Mesenchymal stem cell of the bone marrow (primary cell): ENCODE results near the genes SPI1 and FAM180B.

DNA sequence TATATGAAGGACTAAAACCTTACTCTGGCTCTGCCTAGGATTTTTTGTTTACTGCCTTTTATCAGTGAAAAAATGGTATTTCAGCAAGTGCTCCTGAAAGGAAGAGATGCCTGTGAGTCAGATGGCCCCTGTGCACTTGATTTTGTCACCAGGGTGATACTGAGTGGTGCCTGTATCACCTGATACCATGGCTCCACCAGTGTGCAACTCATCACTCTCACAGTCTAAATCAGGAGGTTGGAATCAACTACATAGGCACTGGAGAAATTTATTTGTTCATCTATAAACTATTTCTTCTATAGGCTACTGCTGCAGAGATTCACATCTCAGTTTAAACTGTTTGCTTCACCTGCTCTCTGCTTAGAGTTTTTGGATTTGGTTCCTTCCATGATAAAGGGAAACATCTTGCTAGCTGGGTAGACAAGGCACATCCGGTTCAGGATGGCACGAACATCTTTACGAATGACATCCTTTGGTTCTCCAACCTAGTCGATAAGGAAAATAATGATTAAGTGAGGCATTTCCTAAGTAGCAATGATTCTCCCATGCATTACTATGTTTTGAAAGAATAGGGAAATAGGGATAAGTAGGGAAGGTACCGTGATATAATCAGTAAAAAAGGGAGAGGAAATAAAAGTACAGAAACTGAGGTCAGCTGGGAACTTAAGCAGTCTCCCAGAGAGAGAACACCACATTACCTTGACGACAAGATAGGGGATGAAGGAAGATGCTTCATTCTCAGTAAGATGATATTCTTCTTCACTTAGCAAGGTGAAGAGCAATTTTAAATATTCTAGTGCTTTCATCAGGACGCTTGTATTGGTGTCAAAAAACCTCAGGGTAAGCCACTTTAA, 43.5 kb downstream of the F2 start:
- CAGE, long polyA plus RNA, result no peak

GRCh38 chr11:46857042-46858120, 11.3 kb upstream of the CKAP5 start:
- CAGE, long polyA plus RNA, result no peak

DNA sequence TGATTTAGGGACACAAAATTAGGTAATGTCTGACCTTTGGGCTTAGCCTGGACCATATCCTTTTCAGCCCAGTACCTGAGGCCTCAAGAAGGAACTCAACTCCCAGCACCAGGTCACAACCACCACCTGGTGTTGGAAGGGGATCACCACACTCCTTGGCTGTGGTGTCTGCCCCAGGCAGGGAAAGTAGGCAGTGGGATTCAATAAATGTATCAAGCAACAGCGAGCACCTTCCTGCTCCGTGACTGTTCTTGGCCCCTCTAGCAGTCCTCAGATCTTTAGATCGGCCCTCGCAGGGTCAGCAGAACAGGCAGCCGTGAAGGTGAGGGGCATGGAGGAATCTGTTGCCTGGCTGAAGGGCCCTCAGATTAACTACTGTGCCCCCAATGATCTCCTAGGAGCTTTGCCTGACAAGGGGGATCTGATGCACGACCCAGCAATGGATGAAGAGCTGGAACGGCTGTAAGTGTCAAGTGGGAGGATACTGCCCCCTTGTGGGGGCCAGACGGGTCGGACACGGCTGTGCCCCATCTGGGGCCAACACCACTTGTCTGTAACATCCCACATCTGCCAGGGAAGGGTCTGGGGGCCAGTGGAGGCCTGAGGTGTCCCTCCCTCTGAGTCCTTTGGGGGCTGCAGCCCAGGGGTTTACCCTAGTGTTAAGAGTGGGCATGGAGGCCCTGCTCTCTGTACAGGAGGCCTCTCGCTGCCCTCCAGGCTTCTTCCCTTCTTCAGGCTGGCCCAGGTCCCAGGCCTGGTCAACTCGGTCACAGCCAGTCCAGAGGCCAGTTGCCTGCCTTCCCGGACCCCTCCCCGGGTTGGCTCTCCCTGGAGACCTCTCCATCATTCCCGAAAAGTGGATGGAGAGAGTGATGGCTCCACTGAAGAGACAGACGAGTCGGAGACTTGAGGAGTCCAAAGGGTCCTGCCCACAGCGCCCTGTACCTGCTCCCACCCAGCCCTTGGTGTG, 15.7 kb downstream of the ARFGAP2 start:
- CAGE, long polyA plus RNA, result no peak

- CAGE, long polyA plus RNA, result no peak
Observed at GRCh38 chr11:47161699-47162294, 14.9 kb downstream of the ARFGAP2 start.

- CAGE, long polyA plus RNA, result no peak
Observed at GRCh38 chr11:47165586-47166390, 10.9 kb downstream of the ARFGAP2 start.

GRCh38 chr11:47184554-47185122, 1.6 kb downstream of the PACSIN3 start:
- CAGE, long polyA plus RNA, result no peak

DNA sequence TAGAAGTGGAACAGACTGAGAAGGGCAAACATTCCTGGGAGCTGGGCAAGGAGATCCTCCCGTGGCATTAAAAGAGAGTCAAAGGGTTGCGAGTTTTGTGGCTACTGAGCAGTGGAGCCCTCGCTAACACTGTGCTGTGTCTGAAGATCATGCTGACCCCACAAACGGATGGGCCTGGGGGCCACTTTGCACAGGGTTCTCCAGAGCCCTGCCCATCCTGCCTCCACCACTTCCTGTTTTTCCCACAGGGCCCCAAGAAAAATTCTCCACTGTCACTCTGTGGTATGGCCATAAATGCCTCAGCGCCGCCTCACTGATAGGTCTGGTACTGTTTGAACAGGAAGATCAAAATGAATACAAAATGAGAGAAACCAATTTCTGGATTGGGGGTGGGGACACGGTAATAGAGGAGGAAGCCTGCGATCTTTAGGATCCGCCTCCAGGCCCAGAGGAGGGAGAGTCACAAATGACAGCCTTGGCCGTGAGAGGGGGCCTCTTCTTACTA, 11.0 kb downstream of the NR1H3 start:
- CAGE, long polyA plus RNA, result no peak

DNA sequence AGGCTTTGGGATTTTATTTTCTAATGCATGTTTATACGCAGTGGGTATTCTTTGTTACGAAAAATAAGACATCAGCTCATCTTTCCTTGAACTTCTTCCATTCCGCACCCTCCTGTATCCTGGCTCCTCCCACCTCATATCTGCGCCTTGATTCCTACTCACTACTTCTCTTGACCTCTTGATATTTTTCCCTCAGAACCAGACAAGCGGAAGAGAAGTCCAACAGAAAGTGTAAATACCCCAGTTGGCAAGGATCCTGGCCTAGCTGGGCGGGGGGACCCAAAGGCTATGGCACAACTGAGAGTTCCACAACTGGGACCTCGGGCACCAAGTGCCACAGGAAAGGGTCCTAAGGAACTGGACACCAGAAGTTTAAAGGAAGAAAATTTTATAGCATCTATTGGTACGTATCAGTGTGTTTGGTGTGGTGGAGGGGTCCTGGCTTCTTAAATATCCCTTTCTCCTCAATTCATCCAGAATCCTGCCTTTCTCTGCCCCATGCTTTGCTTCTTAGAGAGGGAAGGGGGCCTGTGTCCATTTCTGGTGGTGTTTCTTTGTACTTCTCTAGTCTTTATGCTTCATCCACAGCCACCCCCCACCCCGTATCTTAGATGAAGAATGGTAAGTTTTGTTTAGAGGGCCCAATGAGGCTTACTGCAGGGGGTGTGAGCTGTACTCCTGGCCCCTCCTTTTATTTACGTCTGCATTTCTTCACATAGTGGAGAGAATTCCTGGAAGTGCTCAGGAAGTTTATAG, 32.8 kb downstream of the NR1H3 start:
- CAGE, long polyA plus RNA, result no peak

DNA sequence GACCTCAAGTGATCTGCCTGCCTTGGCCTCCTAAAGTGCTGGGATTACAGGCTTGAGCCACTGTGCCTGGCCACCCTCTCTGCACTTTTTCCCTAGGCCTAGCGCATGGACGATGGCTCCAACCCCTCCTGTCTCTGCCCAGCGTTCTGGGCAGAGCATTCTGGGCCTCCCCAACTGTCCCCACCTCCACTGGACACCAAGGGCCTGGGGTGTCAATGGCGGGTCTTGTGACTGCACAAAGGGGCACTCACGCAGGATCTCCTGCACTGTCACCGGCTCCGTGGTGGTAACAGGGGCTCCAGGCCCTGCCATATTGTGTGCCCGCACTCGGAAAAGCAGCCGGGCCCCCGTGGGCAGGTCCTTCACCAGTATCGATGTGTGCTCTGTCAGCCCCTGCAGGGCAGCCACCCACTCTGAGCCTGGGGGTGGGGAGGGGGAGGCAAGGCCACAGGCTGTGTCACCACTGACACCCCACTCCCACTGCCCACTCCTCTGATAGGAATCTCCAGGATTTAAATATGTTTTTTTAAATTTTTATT, 17.6 kb downstream of the MYBPC3 start:
- CAGE, long polyA plus RNA, result no peak

- CAGE, long polyA plus RNA, result no peak
Observed at GRCh38 chr11:47337226-47337971, 15.1 kb downstream of the MYBPC3 start.

GRCh38 chr11:47342254-47342831, 10.2 kb downstream of the MYBPC3 start:
- CAGE, long polyA plus RNA, result no peak

DNA sequence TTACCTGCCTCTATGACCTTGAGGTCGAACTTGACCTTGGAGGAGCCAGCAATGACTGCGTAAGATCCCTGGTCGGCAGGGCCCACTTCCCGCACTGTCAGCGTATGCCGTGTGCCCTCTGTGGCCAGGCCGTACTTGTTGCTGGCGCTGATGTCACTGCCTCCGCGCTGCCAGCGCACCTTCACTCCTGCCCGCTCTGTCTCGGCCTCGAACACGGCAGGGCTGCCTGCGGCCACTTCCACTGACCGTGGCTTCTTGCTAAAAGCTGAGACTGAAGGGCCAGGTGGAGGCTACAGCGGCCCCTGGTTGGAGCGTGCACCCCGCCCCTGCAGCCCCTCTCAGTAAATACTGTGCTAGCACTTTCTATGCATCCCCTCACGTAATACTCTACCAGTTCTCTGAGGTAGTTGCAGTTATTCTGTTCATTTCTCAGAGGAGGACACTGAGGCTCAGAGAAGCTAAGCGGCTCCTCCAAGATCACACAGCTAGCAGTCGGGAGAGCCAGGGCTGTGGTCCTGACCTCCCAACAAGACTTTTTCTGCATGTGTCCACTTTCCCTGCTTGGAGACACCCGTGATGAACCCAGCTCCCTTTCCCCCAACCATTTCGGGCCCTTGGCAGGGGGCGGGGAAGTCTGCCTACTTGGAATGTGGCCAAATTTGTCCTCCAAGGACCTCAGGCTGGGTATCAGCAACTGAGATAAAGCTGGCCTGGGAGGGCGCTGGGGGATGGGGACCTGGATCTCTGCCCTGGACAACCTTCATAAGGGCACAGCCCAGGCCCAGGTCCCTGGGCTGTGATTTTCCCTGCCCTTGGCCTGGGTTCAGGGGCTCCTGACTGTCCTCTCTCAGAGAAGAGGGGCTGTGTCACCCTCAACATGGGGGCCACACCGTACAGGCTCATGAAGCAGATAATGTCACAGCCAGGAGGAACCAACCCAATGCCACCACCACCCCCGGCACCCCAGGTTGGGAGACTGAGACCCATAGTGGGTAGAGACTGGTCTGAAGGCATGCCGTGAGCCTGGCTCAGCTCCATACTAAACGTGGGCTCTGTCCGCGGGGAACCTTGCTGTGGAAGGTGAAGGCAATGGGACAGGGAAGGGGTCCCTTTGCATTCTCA, 906 bp downstream of the MYBPC3 start:
- CAGE, long polyA plus RNA, result no peak

DNA sequence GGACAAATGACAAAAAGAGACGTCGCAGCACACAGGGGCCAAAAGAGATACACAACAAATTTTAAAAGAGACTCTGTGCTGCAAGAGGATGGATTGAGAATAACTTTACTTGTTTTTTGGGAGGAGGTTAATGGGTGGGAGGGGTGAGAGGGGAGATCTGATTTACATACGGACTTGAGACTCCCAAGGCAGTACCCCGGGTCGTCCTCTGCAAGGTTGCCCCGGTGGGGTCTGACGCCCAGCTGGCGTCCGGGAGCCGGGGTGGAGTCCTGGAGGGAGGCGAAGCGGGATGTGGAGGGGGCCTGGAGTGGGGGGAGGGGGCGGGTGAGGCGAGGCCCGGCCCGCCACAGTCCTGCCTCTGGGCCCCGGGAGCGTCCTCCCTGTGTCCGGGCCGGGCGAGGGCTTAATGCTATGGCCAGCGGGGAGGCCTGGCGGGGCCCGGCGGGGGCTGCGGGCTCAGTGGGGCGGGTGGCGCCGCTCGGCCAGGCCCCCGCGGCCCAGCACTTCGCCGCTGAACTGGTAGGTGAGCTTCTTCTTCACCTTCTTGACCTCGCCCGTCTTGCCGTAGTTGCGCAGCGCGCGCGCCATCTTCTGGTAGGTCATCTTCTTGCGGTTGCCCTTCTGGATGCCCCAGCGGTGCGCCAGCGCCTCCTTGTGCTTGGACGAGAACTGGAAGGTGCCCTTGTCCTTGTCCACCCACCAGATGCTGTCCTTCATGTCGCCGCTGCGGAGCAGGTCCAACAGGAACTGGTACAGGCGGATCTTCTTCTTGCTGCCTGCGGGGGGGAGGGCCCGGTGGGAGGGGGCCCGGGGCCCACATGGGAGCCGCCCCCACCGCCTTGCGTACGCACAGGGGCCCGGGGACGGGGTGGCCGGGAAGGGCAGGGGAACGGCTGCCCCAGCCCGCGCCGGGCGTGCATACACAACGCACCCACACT, 2.5 kb upstream of the MYBPC3 start:
- CAGE, long polyA plus RNA, result no peak

- CAGE, long polyA plus RNA, result no peak
Observed at GRCh38 chr11:47357260-47357805, 4.8 kb upstream of the MYBPC3 start.

- CAGE, long polyA plus RNA, result no peak
Observed at GRCh38 chr11:47378254-47379177, at the start of gene SPI1. SPI1 (minus strand) TSS chr11:47378547.

DNA sequence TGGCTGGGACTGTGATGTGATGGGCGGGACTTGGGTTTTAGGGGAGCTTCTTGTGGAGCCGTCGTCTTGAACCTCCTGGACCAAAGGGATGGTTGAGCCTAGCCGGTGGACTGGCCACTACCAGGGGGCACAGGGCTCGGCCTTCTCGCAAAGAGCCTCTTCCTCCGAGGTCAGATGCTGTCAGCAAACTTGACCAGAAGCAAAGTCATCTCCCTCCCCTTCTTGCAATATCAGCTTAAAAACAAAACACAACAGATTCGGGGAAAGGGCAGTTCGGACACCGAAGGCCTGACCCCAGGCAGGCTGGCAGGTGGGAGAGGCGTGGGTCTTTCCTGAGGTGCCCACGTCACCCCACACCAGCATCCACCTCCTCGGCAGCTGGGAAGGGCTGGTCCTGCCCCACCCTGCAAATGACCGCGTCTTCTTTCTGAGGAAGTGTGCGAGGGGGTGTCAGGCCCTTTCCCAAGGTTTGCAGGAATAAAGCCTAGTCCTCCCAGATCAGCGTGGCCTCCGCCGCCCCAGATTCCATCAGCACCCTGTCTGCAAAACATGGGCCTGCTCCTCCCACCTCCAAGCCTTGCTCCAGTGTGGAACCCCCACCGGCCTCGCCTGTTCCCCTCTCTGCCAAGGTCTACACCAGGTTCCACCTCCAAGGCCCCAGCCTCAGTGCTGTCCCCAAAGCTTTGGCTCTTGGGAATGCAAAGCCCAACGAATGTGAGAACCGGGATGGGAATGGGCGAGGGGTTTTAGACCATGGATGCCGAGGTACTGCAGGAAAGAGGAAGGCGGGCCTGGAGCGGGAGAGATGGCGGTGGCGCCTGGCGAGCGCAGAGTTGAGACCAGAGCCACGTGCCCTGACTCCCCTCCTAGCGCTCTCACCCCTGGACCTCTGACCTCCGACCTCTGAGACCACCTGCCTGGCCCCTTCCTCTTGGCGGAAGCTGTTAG, 14.4 kb upstream of the SLC39A13 start:
- CAGE, long polyA plus RNA, result no peak

DNA sequence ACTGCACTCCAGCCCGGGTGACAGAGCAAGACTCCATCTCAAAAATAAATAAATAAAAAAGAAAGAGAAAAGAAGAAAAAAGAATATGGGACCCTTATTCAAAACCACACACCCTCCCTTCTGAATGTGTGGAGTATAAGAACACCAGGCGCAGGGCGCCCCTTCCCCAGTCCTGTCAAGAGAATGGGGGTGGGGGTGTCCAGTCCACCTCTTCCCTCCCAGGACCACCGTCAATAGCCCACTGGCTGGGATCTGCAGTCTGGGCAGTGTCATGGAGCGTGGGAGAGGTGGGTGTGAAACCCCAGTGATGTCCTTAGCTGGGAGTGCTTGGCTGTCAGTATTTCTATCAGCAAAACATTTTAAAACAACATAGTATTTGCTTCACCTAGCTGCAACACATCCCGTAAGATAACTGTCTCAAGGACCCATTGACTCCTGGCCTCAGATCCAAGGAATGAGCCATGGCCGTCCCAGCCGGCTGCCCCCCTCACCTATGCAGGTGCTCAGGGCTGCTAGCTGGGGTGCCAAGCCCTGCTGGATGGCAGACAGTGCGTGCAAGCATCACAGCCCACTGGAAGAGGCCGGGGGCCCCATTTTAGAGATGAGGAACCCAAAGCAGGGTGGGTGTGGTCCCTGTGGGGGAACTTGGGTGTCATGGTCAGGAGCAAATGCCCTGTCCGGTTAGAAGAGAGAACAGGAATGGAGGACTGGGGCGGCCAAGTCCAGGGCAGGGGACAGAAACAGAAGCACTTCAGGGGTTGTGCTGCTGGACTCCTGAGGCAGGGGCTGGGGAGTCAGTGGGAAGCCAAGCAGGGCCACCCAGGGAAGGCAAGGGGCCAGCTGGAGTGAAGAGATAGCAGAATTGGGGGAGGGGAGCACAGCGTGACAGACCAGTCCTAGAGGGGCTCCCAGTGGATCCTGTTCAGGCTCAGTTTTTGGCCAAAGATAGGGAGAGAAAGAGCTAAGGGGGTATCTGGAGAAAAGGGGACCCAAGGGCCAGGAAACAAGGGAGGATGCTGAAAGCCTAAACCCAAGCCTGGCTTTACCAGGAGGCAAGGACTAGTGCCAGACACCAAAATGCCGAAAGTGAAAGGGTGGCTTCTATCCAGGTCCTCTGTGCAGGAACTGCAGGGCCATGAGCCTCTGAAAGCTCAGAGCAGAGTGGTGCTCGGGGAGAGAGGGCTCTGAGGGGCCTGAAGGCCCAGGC, 8.4 kb downstream of the PSMC3 start:
- CAGE, long polyA plus RNA, result no peak

DNA sequence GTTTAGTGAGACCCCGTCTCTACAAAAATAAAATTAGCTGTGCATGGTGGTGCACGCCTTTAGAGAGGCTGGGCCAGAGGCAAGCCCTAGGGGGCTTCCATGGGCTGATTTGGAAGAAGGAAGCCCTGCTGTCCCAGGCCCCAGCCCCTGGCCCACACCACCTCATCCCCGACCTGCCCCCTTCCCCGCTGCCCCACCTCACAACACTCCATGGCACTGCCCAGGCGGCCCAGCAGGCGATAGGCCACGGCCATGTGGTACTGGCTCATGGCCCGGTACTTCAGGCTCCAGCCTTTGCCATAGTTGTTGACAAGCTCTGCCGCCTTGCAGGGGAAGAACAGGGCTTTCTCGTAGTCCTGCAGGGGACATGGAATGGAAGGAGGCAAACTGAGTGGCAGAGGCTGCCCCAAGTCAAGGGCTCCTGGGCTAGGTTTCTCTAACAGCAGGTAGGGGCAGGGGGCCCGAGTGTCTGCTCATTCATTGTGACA, 6.4 kb downstream of the RAPSN start:
- CAGE, long polyA plus RNA, result no peak

DNA sequence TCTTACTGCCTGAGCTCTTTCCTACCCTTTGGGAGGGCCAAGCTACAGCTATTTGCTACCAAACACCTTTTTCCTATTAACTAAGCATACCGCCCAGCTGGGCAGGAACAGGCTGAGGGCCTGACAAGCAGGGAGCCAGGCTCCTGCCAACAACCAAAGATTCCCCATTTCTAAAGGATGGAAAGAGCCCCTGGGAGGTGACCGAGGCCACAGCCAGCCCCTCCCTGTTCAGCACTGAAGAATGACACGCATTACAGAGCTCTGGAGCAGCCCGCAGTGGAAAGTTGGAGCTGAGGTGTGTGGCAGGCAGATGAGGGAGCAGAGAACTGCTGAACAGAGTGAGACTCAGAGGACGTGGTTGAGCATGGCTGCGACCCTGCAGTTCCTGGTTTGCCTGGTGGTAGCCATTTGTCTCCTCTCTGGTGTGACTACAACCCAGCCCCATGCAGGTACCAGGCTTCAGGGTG, at the start of gene FAM180B:
TSS of gene FAM180B (plus strand) at position 274 of the 467 bp plus-strand sequence.
- CAGE, long polyA plus RNA, result no peak

GRCh38 chr11:47587134-47588473, 1.1 kb downstream of the FAM180B start:
- CAGE, long polyA plus RNA, result no peak